ENCODE measurements around the genes SLC22A5, IL4 and SEPTIN8.

GRCh38 chr5:132365076-132365686 is 4.3 kb upstream of the SLC22A5 start:
- RRBS: no CpG with 5 or more reads among the region's 9 CpGs
CAGE:
- cytosol, long polyA plus RNA: no peak
- long polyA plus RNA: no peak
- nucleus, long polyA plus RNA: no peak

DNA sequence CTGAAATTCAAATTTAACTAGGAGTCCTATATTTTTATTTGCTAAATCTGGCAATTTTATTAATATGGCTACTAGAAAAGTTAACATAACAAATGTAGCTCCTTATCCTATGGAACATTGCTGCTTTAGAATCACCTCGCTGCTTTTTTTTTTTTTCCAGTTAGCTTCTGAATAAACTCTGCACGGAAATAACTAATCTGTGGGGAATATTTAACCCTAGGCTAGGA is 634 bp upstream of the SLC22A5 start:
- RRBS: no CpG with 5 or more reads among the region's 2 CpGs
CAGE:
- cytosol, long polyA plus RNA: no peak
- long polyA plus RNA: no peak
- nucleus, long polyA plus RNA: no peak

DNA sequence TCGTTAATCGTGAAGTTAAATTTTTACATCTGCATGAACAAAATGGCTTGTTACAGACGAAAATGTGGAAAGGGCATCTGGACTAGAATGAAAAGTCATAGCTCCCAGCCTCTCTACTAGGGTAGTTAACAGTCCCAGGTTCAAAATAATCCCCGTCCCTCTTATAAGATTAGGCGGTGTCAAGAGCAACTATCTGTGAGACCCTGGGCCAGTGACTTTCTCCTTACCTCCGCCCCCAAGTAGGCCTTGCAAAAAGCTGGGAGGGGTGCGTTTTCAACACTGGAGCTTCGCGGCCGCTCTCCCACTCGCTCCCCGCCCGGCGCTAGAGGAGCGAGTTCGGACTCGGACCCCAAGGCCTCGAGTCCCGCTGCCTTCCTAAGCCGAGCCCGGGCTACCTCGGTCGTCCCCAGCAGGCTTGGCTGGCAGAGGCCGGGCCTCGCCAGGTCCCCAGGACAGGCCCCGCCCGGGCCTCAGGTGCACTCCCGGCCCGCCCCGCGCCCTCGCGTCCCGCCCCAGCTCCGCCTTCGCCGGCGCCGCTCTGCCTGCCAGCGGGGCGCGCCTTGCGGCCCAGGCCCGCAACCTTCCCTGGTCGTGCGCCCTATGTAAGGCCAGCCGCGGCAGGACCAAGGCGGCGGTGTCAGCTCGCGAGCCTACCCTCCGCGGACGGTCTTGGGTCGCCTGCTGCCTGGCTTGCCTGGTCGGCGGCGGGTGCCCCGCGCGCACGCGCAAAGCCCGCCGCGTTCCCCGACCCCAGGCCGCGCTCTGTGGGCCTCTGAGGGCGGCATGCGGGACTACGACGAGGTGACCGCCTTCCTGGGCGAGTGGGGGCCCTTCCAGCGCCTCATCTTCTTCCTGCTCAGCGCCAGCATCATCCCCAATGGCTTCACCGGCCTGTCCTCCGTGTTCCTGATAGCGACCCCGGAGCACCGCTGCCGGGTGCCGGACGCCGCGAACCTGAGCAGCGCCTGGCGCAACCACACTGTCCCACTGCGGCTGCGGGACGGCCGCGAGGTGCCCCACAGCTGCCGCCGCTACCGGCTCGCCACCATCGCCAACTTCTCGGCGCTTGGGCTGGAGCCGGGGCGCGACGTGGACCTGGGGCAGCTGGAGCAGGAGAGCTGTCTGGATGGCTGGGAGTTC is at the start of gene SLC22A5:
TSS of gene SLC22A5 (plus strand) at position 521 of the 1,140 bp plus-strand sequence.
- RRBS: 2% methylated on average over 27 of the region's 106 CpGs
CAGE:
- cytosol, long polyA plus RNA: no peak
- long polyA plus RNA: no peak
- nucleus, long polyA plus RNA: no peak

- RRBS: no CpG with 5 or more reads among the region's 4 CpGs
CAGE:
- cytosol, long polyA plus RNA: no peak
- long polyA plus RNA: no peak
- nucleus, long polyA plus RNA: no peak
These were observed 53.8 kb downstream of the SLC22A5 start for GRCh38 chr5:132423204-132423817.

- RRBS: no CpG with 5 or more reads among the region's 16 CpGs
CAGE:
- cytosol, long polyA plus RNA: no peak
- long polyA plus RNA: no peak
- nucleus, long polyA plus RNA: no peak
These were observed 50.2 kb downstream of the IRF1 start for GRCh38 chr5:132440209-132440873.

GRCh38 chr5:132459127-132459924 is 31.2 kb downstream of the IRF1 start:
- RRBS: no CpG with 5 or more reads among the region's 10 CpGs
CAGE:
- cytosol, long polyA plus RNA: no peak
- long polyA plus RNA: no peak
- nucleus, long polyA plus RNA: no peak

GRCh38 chr5:132463860-132464189 is 26.7 kb downstream of the IRF1 start:
- RRBS: no CpG with 5 or more reads among the region's 5 CpGs
CAGE:
- cytosol, long polyA plus RNA: no peak
- long polyA plus RNA: no peak
- nucleus, long polyA plus RNA: no peak

GRCh38 chr5:132465021-132465696 is 25.4 kb downstream of the IRF1 start:
- RRBS: no CpG with 5 or more reads among the region's 11 CpGs
CAGE:
- cytosol, long polyA plus RNA: no peak
- long polyA plus RNA: no peak
- nucleus, long polyA plus RNA: no peak

DNA sequence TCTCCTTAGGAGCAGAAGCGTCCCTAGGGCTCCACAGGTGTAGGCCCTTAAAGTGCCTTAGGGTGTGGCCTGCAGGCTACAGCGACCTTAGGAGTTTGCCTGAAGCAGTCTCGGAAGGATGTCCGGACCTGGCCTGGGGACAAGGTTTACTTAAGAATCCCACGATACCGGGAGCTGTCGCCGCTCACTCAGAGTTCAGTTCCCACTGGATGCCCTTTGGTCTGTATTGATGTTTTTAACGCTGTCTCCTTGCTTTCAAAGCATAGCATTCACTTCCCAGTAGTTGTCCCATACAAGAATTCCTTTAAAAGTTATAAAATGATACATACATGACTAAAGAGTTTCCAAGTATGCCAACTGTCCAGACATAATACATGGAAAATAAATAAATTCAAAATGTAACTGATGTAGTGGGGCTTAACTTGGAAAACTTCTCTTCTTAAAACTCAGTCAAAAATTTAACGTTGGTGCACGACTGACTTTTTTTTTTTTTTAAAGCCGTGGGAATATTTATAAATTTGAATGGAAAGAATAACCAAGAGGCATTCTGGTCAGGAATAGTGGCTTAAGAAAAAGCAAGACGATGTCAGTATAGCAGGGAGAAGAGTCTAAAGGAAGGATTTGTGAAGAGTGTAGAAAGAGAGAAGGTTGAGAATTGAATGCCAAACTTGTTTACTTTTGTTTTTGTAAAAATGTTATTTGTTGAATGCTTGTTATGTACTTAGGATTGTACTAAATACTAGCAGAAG is 924 bp downstream of the RAD50 start:
- RRBS: 8% methylated on average over 2 of the region's 13 CpGs
CAGE:
- cytosol, long polyA plus RNA: no peak
- long polyA plus RNA: no peak
- nucleus, long polyA plus RNA: no peak

GRCh38 chr5:132603756-132604298 is 47.0 kb downstream of the RAD50 start:
- RRBS: no CpG with 5 or more reads among the region's 3 CpGs
CAGE:
- cytosol, long polyA plus RNA: no peak
- long polyA plus RNA: no peak
- nucleus, long polyA plus RNA: no peak

DNA sequence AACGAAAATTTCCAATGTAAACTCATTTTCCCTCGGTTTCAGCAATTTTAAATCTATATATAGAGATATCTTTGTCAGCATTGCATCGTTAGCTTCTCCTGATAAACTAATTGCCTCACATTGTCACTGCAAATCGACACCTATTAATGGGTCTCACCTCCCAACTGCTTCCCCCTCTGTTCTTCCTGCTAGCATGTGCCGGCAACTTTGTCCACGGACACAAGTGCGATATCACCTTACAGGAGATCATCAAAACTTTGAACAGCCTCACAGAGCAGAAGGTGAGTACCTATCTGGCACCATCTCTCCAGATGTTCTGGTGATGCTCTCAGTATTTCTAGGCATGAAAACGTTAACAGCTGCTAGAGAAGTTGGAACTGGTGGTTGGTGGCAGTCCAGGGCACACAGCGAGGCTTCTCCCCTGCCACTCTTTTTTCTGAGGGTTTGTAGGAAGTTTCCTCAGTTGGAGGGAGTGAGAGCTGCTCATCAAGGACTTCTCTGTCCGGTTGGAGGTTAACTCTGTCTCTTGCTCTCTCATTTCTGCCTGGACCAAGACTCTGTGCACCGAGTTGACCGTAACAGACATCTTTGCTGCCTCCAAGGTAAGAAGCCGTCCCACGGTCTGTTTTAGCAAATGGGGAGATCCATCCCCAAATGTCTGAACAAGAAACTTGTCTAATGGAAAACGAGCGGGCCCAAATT is at the start of gene IL4:
TSS of gene IL4 (plus strand) at position 85 of the 702 bp plus-strand sequence.
- RRBS: no CpG with 5 or more reads among the region's 16 CpGs
CAGE:
- cytosol, long polyA plus RNA: no peak
- long polyA plus RNA: no peak
- nucleus, long polyA plus RNA: no peak

- RRBS: no CpG with 5 or more reads among the region's 16 CpGs
CAGE:
- cytosol, long polyA plus RNA: no peak
- long polyA plus RNA: no peak
- nucleus, long polyA plus RNA: no peak
These were observed 1.1 kb downstream of the IL4 start for GRCh38 chr5:132674607-132675525.

DNA sequence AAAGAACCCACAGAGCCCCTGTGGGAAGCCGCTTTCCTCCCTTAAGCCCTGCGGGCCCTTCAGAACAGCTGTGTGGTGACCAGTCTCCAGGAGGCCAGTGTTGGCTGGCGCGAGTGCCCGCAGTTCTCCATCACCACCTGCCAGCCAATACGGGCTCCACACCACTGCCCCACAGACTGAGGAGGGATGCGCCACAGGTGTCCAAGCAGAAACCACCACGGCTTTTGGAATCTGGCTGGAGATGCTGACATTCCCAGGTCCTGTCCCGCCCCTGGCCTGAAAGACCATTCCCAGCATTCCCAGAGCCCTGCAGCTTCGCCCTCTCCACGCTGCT is 12.8 kb downstream of the CCNI2 start:
- RRBS: no CpG with 5 or more reads among the region's 11 CpGs
CAGE:
- cytosol, long polyA plus RNA: no peak
- long polyA plus RNA: no peak
- nucleus, long polyA plus RNA: no peak

DNA sequence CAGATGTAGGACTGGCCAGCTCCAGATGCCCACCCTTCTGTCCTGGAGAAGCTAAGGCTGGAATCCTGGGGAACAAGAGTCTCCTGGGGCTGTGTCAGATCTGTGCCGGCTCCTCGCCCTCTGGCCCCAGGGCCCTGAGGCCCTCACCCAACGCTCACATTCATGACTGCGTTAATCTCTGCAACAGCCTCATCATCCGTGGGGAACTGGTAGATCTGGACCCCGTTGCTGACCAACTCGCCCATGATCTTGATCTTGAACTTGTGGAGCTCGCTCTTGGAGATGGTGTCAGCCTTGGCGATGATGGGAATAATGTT is 14.8 kb downstream of the SEPTIN8 start:
- RRBS: no CpG with 5 or more reads among the region's 9 CpGs
CAGE:
- cytosol, long polyA plus RNA: no peak
- long polyA plus RNA: no peak
- nucleus, long polyA plus RNA: no peak

- RRBS: 5% methylated on average over 3 of the region's 22 CpGs
CAGE:
- cytosol, long polyA plus RNA: no peak
- long polyA plus RNA: no peak
- nucleus, long polyA plus RNA: no peak
These were observed 924 bp downstream of the SEPTIN8 start for GRCh38 chr5:132775900-132776729.

GRCh38 chr5:132776865-132777599 is at the start of gene SEPTIN8:
Gene SEPTIN8 (minus strand): TSS chr5:132777239.
- RRBS: 2% methylated on average over 42 of the region's 96 CpGs
CAGE:
- cytosol, long polyA plus RNA: no peak
- long polyA plus RNA: no peak
- nucleus, long polyA plus RNA: no peak

DNA sequence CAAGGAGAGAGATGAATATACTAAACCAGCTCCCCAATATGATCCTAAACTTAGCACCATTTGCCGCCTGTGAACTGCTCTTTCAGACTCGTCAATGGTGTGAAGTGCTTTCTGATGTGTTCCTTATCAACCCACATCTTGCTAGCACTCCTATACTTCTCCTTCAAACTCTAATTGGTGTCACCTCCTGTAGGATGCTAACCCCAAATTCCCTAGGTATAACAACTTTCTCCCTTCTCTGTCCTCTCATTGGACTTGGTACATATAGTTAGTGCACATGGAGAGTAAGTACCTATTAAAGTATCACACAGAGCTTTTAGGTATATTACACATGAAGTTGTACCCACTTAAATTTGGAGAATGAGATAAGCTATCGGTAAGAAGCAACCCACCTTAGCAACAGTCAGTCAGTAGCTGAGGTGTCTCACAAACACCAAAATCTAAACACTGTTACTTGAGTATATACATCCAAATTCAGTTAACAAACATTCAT is 36.8 kb downstream of the LEAP2 start:
- RRBS: no CpG with 5 or more reads among the region's 3 CpGs
CAGE:
- cytosol, long polyA plus RNA: no peak
- long polyA plus RNA: no peak
- nucleus, long polyA plus RNA: no peak

- RRBS: no CpG with 5 or more reads among the region's 20 CpGs
CAGE:
- cytosol, long polyA plus RNA: no peak
- long polyA plus RNA: no peak
- nucleus, long polyA plus RNA: no peak
These were observed 2.2 kb downstream of the AFF4 start for GRCh38 chr5:132960883-132961919.

DNA sequence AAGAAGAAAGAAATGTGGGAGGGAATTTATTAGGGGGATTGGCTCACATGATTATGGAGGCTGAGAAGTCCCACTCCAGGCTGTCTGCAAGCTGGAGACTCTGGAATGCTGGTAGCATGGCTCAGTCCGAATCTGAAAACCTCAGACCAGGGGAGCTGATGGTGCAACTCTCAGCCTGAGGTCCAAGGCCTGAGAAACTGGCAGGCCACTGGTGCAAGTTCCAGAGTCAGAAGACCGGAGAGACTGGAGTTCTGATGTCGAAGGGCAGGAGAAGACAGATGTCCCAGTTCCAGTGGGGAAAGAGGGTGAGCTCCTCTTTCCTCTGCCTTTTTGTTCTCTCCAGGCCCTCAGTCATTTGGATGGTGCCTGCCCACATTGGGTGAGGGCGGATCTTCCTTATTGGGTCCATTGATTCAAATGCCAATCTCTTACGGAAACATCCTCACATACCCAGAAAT is 72.4 kb downstream of the HSPA4 start:
- RRBS: no CpG with 5 or more reads among the region's 5 CpGs
CAGE:
- cytosol, long polyA plus RNA: no peak
- long polyA plus RNA: no peak
- nucleus, long polyA plus RNA: no peak

GRCh38 chr5:133821157-133821749 is 147.2 kb downstream of the C5orf15 start:
- RRBS: no CpG with 5 or more reads among the region's 2 CpGs
CAGE:
- cytosol, long polyA plus RNA: no peak
- long polyA plus RNA: no peak
- nucleus, long polyA plus RNA: no peak